Skeletal muscle tissue (tissue), 7 donors: Measurements from ENCODE around the genes PVR and CLASRP.

DNA sequence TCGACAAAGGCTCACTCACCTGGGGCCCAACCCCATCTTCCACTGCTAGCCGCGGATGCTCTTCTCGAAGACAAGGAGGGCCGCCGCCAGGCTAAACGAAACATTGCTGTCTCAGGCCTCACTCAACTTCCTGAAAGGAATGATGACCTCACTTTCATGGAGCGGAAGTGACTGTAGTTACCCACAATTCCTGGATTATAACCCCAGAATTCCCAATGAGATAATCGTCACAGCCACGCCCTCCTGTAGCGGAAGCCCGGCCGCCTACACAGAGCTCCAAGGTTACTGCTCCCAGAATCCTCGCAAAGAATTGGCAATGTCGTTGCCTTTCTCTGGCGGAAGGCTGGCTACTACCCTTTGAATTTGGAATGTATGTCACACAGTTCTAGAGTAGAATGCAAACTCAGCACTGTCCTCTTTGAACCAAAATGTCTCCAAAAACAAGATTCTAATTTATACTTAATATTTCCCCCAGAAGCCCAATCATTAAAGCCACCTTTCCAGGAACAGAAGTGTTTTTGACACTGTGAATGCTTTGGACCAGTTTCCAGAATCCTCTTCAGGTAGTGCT, 10.7 kb upstream of the ZNF112 start:
- PRO-cap, 3 experiments: no peak in any of the 3 experiments
- RAMPAGE, long total RNA: no peak
- RRBS, 2 experiments: no CpG with 5 or more reads among the region's 16 CpGs

- PRO-cap, 3 experiments: no peak in any of the 3 experiments
- RAMPAGE, long total RNA: no peak
- RRBS, 2 experiments: no CpG with 5 or more reads among the region's 4 CpGs
These were observed 41.8 kb upstream of the CEACAM20 start for GRCh38 chr19:44571381-44571608.

GRCh38 chr19:44643456-44644182, at the start of gene PVR:
Gene PVR (plus strand): TSS chr19:44643910.
- PRO-cap, 3 experiments: peak in 3 of 3 experiments; most common plus-strand start chr19:44643884 (in 2); most common minus-strand start chr19:44643806 (in 2)
- RAMPAGE, long total RNA: no peak
- RRBS, 2 experiments: under 1 to 3% methylated on average over 15 of the region's 55 CpGs

DNA sequence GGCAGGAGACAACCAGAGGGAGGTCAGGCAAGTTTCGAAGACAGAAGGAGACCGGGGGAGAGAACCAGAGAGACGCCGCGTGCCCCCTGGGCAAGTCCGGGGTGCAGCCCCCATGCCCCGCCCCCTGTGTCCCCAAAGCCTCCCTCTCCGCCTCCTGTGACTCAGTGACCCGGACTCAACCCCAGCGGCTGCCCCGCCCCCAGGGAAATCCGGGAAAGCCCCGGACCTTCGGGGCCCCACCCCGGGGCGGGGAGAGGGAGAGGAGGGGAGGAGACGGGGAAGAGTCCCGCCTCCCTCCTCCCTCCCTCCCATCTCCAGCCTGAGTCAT, 1.2 kb upstream of the BCL3 start:
- PRO-cap, 3 experiments: peak in 3 of 3 experiments; most common minus-strand start position 77 of the sequence (in 2)
- RAMPAGE, long total RNA: no peak
- RRBS, 2 experiments: 3 to 5% methylated on average over 11 to 12 of the region's 18 CpGs

- PRO-cap, 3 experiments: peak in 1 of 3 experiments; most common plus-strand start chr19:44749197 (in 1); most common minus-strand start chr19:44749166 (in 1)
- RAMPAGE, long total RNA: no peak
- RRBS, 2 experiments: 6 to 11% methylated on average over 1 of the region's 4 CpGs
These were observed 605 bp downstream of the BCL3 start for GRCh38 chr19:44749108-44749517.

GRCh38 chr19:44749518-44749784, 943 bp downstream of the BCL3 start:
- PRO-cap, 3 experiments: no peak in any of the 3 experiments
- RAMPAGE, long total RNA: no peak
- RRBS, 2 experiments: no CpG with 5 or more reads among the region's 1 CpG

DNA sequence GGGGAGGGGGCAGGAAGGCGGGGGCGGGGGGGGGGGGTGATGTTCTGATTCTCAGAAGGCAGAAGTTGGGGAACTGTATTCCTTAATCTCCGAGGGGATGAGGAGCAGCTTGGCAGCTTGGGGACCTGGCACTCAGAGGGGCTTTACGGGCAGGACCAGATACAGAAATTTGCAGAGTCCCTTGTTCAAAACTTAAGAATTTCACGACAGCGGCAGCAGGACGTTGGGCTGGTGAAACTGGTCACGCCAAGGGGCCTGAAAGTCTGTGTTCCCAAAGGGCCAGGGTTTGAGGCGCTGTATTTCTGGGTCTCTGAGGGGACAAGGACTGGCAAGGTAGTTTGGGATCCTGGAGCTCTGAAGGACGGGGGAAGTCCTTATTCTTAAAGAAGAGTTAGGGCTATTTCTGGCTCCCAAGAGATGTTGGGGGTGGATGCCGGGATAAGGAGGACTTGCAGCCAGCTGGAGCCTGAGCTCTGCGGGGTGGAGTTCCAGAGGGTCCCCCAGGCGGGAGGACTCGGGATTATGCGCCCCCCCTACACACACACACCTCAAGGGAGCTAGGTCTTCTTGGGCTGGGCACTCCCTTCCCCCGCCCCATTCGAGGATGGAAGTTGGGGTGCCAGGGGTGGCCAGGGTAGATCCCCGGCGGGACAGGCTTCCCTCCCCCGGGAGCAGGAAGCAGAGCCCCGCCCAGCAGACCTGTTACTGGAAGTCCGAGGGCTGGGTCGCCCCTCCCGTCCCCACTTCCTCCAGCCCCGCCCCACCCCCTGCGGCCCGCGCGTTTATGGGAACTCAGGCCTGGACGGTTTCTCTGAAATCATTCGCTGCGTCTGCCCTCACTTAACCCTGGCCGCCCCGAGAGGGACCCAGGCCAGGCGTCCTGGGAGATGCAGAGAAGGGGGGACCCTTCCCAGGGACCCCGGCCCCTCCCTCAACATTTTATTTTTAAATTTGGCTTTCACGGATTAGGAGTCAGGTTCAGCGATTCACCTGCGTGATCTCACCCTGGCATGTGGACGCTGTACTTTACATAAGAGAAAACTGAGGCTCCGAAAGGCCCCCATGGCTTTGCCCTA, 5.6 kb downstream of the BCL3 start:
- PRO-cap, 3 experiments: peak in 3 of 3 experiments; most common plus-strand start position 85 of the sequence (in 1); most common minus-strand start position 356 of the sequence (in 3)
- RAMPAGE, long total RNA: no peak
- RRBS, 2 experiments: no CpG with 5 or more reads among the region's 41 CpGs

DNA sequence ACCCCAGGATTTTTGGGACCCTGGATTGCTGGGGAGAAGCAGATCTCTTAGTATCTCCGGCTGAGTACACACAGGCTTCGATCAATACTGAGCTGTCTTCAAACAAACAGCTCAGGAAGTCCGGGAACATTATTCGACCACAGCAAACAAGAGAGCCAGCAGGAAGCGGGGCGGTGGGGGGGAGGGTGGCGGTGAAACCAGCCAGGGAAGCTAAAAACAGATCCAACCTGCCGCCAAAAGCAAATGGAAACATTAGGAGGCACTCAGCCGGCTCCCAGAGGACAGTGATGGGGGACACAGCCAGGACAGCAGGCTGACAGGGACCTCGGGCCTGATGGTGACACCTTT, 12.2 kb upstream of the BCAM start:
- PRO-cap, 3 experiments: no peak in any of the 3 experiments
- RAMPAGE, long total RNA: no peak
- RRBS, 2 experiments: 7 to 10% methylated on average over 2 to 3 of the region's 10 CpGs

GRCh38 chr19:44859746-44860297, 13.7 kb downstream of the NECTIN2 start:
- PRO-cap, 3 experiments: no peak in any of the 3 experiments
- RAMPAGE, long total RNA: no peak
- RRBS, 2 experiments: no CpG with 5 or more reads among the region's 13 CpGs

DNA sequence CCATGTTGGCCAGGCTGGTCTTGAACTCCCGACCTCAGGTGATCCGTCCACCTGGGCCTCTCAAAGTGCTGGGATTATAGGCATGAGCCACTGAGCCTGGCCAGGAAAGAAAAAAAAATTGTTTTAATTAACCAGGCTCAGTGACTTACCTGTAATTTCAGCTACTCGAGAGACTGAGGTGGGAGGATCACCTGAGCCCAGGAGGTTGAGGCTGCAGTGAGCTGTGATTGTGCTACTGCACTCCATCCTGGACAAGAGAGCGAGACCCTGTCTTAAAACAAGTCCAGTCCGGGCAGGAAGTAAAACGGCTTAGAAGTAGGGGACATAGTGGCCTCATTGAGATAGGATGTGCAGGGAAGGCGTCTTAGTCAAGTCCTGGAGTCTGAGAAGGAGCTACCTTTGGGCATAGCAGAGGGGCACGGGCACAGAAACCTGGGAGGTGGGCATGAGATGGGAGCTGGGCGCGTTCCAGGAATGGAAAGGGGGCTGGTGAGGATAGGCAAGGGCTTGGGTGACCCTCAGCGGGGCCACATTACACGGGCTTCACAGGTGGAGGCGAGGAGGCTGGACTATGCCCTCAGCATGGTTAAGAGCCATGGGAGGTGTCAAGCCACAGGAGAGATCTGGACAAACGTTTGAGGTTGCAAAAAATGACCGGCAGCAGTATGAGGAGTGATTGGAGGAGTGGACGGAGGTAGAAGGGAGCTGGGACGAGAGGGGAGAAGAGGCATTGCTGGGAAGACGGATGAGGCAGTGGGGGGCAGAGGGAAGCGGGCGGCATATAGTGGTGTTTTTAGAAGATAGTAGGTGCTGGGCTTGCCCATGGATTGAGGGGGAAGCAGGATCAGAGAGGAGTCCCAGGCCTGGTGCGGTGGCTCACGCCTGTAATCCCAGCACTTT, 21.4 kb downstream of the NECTIN2 start:
- PRO-cap, 3 experiments: no peak in any of the 3 experiments
- RAMPAGE, long total RNA: no peak
- RRBS, 2 experiments: no CpG with 5 or more reads among the region's 22 CpGs

- PRO-cap, 3 experiments: no peak in any of the 3 experiments
- RAMPAGE, long total RNA: no peak
- RRBS, 2 experiments: 14 to 15% methylated on average over 17 to 18 of the region's 27 CpGs
These were observed 2.0 kb upstream of the APOE start for GRCh38 chr19:44903439-44904169.

DNA sequence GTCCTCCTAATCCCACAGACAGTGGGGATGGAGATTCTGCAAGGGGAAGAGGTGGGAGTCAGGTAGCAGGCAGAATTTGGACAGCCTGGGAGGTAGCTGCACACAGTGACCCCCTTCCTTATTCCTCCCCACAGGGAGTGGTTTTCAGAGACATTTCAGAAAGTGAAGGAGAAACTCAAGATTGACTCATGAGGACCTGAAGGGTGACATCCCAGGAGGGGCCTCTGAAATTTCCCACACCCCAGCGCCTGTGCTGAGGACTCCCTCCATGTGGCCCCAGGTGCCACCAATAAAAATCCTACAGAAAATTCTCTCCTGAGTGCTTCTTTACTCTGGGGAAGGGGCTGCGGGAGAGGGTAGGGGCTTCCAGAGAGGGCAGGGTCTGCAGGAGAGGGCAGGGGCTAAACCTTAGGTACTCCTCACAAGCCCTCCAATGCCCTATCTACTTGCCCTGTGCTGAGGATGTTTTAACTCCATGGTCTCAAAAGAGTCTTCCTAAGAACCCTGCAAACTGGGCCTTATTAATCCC, 4.7 kb downstream of the APOC1 start:
- PRO-cap, 3 experiments: no peak in any of the 3 experiments
- RAMPAGE, long total RNA: no peak
- RRBS, 2 experiments: no CpG with 5 or more reads among the region's 2 CpGs

DNA sequence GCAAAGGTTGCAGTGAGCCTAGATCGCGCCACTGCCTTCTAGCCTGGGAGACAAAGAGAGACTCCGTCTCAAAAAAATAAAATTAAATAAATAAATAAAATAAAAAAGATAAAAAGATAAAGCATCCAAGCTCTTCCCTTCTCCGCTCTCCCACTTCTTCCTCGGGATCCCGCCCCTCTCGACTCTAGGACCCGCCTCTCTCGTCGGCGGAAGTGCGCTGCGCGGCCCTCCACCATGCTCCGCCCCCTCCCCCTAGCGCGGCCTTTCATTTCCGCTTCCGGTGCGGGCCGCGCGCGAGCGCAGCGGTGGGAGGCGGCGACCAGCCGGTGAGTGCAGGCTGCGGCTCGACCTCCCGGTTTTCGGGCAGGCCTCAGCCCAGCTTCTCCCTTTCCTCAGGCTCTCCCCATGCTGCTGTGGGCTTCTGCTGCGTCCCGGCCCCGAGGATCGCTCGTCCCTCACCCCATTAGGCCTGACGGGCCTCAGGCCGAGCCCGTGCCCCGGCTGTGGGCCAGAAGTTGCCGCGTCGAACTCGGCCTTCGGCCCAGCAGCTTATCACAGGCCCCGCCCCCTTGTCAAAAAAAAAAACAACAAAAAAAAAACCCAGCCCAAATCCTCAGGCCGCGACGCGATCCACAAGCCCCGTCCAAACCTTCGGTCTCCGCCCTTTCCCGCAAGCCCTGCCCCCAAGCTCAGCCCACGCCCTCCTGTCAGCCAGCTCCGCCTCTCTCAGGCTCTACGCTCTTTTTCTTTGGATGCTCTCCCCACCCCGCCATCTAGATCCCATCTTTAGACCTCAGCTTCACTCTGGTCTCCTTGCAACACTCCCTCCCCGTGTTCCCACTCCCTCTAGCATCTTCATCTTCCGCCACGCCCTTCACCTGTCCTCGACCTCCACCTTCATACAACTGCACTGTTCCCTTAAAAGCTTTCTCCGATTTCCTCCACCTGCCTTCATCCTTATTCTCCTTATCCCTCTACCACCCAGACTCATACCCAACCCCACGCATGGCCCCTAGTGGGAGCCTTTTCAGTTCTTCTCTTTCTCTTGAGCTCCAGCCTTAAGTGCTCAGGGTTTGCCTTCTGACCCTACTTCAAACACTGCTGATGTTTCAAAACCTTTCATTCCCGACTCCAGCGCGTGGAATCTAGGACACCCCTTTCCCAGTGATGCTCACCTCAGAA, at the start of gene CLASRP:
Gene CLASRP (plus strand): TSS at position 263 of the 1,182 bp plus-strand sequence.
- PRO-cap, 3 experiments: peak in 3 of 3 experiments; most common plus-strand start position 283 of the sequence (in 1); most common minus-strand start position 660 of the sequence (in 3)
- RAMPAGE, long total RNA: start-site peak on the plus strand centred at position 292 of the sequence, 42 bp wide, 231 and 35 reads in 2 replicates
- RRBS, 2 experiments: 2% methylated on average over 22 of the region's 69 CpGs

DNA sequence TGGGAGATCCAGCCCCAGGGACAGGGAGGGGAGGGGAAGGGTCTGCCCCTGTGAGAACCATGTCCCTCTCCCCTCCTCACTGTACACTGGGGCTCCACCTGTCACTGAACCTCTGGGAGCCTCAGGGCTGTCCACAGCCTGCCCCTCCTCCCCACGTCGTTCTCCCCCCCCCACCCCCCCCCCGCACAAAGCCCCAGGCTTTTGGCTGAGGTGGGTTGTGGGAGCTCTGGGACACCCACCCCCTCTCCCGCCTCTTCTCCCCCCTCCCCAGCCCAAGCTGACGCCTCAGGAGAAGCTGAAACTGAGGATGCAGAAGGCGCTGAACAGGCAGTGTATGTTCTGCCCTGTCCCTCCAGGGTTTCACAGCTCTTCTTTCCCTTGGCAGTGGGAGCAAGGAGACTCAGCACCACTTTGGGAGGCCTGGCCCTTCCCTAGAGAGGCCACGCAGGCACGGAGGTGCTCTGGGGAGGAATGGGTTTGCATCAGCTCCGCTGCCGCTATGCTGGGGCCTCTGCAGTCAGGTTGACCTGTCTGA, 8.1 kb downstream of the ZNF296 start:
- PRO-cap, 3 experiments: no peak in any of the 3 experiments
- RAMPAGE, long total RNA: no peak
- RRBS, 2 experiments: no CpG with 5 or more reads among the region's 10 CpGs

- PRO-cap, 3 experiments: no peak in any of the 3 experiments
- RAMPAGE, long total RNA: no peak
- RRBS, 2 experiments: no CpG with 5 or more reads among the region's 6 CpGs
These were observed 1.0 kb upstream of the ZNF296 start for GRCh38 chr19:45077318-45077692.

DNA sequence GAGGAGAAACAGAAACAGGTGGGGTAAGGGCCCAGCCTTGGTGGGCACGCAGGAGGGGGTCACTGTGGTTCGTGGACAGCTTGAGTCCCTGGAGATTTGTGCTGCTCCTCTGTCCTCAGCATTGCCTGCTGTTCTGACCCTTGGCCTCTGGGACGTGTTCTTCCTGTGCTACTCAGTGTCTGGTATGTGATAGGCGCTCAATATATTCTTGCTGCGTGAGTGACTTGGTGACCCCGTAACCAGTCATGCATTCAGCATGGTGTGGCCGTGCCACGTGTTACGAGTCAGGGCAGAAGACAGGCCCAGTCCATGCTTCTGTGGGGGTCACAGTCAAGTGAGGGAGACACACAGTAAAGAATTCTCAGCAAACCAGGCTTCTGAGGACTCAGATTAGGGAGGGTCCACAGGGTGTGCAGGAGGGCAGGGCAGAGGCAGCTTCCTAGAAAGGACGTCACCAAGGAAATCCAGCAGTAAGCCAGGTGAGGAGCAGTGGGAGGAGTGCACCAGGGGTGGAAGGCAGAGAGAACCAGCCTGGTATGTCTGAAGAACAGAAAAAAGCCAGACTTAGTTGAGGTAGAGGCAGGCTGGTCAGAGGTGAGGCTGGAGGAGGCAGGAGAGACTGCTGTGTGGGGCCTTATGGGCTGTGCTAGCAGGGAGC, 7.9 kb downstream of the PPP1R37 start:
- PRO-cap, 3 experiments: peak in 1 of 3 experiments; most common plus-strand start position 277 of the sequence (in 1); most common minus-strand start position 135 of the sequence (in 1)
- RAMPAGE, long total RNA: no peak
- RRBS, 2 experiments: no CpG with 5 or more reads among the region's 10 CpGs

GRCh38 chr19:45264931-45265130, 13.8 kb downstream of the MARK4 start:
- PRO-cap, 3 experiments: no peak in any of the 3 experiments
- RAMPAGE, long total RNA: no peak
- RRBS, 2 experiments: 89 to 93% methylated on average over 2 of the region's 5 CpGs

- PRO-cap, 3 experiments: no peak in any of the 3 experiments
- RAMPAGE, long total RNA: no peak
- RRBS, 2 experiments: 63 to 69% methylated on average over 4 of the region's 12 CpGs
These were observed 22.1 kb downstream of the CKM start for GRCh38 chr19:45300342-45301171.

DNA sequence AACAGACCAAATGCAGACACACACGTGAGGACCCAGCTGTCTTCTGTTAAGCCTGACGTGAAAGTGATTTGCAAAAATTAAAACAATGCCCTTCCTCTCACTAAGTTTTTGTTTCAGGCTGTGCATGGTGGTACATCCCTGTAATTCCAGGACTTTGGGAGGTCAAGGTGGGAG, 7.4 kb upstream of the ERCC1 start:
- PRO-cap, 3 experiments: no peak in any of the 3 experiments
- RAMPAGE, long total RNA: no peak
- RRBS, 2 experiments: no CpG with 5 or more reads among the region's 2 CpGs

GRCh38 chr19:45443231-45443898, 19.6 kb upstream of the ERCC1 start:
- PRO-cap, 3 experiments: peak in 2 of 3 experiments; most common plus-strand start chr19:45443669 (in 1); most common minus-strand start chr19:45443473 (in 2)
- RAMPAGE, long total RNA: no peak
- RRBS, 2 experiments: 1 to 3% methylated on average over 16 of the region's 41 CpGs